OCI-LY7 (cell line): Measurements from ENCODE around the genes C16orf92, GDPD3 and DCTPP1.

DNA sequence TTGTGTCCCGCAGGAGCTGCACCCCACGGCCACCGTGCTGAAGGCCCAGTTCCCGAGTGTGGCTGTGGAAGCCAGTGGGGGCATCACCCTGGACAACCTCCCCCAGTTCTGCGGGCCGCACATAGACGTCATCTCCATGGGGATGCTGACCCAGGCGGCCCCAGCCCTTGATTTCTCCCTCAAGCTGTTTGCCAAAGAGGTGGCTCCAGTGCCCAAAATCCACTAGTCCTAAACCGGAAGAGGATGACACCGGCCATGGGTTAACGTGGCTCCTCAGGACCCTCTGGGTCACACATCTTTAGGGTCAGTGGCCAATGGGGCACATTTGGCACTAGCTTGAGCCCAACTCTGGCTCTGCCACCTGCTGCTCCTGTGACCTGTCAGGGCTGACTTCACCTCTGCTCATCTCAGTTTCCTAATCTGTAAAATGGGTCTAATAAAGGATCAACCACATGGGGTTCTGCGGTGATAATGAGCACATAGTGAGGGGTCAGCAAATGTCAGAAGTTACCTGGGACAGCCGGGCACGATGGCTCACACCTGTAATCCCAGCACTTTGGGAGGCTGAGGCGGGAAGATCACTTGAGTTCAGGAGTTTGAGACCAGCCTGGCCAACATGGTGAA, 18.3 kb downstream of the QPRT start:
- PRO-cap, result no peak
- RAMPAGE, long total RNA, result no peak

DNA sequence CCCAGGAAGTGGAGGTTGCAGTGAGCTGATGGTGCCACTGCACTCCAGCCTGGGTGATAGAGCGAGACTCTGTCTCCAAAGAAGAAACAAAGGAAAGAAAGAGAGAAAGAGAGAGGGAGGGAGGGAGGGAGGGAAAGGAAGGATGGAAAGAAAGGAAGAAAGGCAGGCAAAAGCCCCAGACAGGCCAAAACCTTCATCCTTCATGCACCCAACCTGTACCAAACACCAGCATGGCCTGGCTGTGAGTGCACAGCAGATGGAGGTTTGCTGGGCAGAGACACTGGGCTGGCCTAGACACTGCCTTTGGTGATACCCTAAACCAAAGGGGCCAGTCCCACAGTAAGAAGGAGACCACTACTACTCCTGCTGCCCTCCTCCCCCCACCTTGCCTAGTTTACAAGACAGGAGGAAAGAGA, 18.9 kb downstream of the QPRT start:
- PRO-cap, result no peak
- RAMPAGE, long total RNA, result no peak

- PRO-cap, result no peak
- RAMPAGE, long total RNA, result no peak
Measured at GRCh38 chr16:29736671-29737273, 9.0 kb downstream of the C16orf54 start.

DNA sequence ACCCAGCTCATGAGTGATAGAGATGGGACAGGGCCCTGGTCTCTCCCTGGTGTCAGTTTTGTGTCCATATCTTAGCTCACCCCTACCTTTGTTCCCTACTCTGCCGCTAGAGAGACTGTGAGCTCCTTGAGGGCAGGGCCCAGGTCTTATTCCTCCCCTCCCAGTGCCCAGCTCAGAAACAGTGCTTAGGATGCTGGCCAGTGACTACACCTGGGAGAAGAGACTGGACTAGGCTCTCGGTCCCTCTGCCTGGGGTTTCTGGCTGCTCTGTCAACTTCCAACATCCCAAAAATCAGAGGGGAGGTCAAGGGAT, 4.3 kb downstream of the C16orf54 start:
- PRO-cap, result no peak
- RAMPAGE, long total RNA, result no peak

- PRO-cap, result no peak
- RAMPAGE, long total RNA, result no peak
Measured at GRCh38 chr16:29765315-29765995, 12.6 kb upstream of the ZG16 start.

DNA sequence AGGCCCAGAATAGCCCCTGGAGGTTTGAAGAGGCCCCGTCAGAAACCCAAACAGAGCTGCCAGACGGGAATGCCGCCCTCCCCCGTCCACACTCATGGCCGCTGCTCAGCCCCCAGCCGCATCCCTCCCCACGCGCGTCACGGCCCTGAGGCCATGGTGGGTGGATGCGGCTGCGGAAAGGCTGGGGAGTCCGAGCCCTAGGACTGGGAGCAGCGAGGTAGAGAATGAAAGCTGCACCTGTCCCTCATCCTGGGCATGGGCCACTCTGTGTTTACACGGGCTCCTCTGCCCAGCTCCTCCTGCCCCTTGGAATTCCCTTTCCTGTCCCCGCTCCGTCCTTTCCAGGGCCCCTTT, 616 bp upstream of the PRRT2 start:
- PRO-cap, result no peak
- RAMPAGE, long total RNA, result no peak

DNA sequence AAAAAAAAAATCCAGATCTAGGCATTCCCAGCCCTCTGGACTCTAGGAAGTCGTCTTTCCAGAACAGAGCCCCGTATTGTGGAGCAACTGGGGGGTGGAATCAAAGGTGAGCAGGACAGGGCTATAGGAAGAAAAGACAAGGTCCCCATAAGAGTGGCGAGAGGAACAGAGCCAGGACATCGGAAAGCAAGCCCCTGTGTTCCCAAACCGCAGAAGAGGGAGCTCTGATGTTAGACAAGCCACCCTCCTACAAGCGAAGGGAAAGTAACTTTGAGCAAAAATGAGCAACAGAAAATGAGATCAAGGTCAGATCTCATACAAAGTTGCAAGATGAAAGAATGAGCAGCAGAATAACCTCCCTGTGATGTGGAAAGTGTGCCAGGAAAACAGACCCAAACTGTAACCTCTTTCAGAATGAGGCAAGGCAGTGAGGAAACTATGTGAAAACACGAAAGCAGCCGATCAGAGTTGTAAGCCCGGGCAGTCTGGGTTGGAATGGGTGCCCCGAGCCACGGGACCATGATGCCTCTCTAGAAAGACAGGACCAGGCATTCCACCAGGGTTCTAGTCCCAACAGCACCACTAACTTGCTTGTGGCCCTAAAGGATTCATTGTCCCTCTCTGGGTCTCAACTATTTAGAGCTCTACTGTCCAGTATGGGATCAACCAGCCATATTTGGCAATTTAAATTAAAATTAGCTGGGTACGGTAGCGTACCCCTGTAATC, 6.8 kb downstream of the MVP start:
- PRO-cap, result no peak
- RAMPAGE, long total RNA, result no peak

- PRO-cap, result no peak
- RAMPAGE, long total RNA, result no peak
Measured at GRCh38 chr16:29839841-29840691, 19.8 kb downstream of the MVP start.

GRCh38 chr16:29846126-29846457, 16.9 kb downstream of the CDIPT start:
- PRO-cap, result no peak
- RAMPAGE, long total RNA, result no peak

DNA sequence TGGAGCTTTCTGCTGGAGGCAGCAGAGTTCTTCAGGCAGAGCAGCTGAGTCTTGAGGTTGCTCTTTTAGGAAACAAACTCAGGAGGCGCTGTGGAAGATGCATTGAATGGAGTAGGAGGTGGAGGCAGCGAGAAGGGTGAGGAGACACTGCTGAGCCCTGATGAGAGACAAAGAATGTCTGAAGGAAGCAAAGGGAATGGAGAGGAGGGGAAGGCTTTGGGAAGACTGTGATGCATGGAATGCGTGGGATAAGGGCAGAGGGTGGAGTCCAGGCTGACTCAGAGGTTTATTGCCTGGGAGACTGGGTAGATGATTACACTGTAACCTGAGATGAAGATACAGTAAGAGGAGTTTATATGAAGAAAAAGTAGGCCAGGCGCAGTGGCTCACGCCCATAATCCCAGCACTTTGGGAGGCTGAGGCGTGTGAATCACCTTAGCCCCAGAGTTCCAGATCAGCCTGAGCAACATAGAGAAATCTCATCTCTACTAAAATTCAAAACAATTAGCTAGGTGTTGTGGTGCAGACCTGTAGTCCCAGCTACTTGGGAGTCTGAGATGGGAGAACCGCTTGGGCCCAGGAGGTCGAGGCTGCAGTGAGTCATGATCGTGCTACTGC, 17.9 kb upstream of the TMEM219 start:
- PRO-cap, result no peak
- RAMPAGE, long total RNA, result no peak

GRCh38 chr16:29999233-29999575, 3.2 kb downstream of the INO80E start:
- PRO-cap, result no peak
- RAMPAGE, long total RNA, result no peak

DNA sequence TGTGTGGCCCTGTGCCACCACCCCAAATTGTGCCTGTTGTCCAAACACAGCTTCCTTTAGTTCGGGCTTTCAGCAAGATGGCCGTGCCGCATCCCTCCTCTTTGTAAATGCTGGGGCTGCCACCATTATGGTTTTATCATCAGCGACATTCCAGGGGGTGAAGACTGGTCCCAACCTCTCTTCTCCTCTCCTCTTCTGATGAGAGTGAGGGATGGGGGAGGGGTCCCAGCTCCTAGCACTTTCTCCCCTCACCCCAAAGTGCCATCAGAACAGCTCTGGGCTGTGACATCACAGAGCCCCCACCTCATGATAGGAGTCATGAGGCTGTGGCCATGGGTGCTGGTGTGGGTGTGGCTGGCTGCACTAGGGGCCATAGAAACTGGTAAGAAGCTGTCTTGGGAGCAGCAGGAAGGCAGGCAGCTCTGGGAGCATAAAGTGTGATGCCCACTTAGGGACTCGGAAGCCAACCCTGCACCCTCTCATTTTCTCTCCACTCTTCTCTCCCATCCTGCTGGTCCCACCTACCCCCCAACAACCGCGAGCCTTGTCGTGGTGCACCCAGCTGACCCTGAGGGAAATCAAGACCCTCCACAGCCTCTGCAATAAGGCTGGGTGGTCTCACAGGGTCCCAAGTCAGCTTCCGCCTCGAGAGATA, at the start of gene C16orf92:
TSS of gene C16orf92 (plus strand) at position 176 of the 655 bp plus-strand sequence.
- PRO-cap, result no peak
- RAMPAGE, long total RNA, result no peak

DNA sequence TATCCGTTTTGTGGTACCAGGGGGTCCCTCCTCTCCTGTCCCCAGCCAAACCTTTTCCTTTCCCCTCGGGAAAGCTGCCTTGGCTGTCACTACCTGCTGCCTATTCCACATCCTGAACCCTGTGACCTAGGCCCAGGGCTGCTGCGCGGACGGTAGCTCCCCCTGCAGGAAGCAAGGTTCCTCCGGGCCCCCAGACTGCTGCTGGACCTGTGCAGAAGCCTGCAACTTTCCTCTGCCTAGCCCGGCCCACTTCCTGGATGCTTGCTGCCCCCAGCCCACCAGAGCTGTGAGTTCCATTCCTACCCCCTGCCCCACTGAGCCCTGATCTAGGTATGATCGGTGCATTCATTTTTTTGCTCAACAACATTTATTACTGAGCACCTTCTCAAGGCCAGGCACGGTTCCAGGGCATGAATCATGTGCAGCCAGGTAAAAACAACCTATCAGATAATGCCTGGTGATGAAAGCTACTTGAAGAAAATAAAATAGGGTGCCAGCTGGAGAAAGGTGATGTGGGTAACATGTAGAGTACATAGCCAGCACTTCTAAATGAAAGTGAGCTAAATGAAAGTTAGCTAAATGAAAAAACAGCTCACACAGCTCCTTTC, 2.2 kb downstream of the ENSG00000285043 start:
- PRO-cap, result no peak
- RAMPAGE, long total RNA, result no peak

DNA sequence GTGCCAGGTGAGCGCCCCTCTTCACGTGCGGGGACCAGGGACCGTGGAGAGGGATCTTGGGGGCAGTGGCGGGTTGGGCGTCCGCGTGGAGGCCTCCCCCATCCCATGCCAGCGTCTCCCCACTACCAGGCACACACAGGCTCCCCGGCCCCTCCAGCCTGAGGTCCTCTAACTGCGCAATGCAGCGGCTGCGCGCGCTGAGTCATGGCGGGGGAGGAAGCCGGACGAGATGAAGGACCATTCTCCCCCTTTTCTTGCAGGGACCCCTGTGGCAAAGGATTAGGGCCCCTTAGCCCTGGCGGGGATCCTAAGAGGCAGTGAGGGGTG, 324 bp downstream of the ALDOA start:
- PRO-cap, result no peak
- RAMPAGE, long total RNA, result no peak

- PRO-cap, result no peak
- RAMPAGE, long total RNA, result no peak
Measured at GRCh38 chr16:30096782-30097370, 863 bp upstream of the YPEL3 start.

GRCh38 chr16:30104033-30105151, 8.4 kb upstream of the YPEL3 start:
- PRO-cap, result no peak
- RAMPAGE, long total RNA, result no peak

- PRO-cap, result no peak
- RAMPAGE, long total RNA, result no peak
Measured at GRCh38 chr16:30113279-30113905, at the start of gene GDPD3. GDPD3 (minus strand) TSS chr16:30113537.

GRCh38 chr16:30334655-30335625, 20.2 kb downstream of the CD2BP2 start:
- PRO-cap, result bidirectional peak, plus-strand start at chr16:30334724, minus-strand start at chr16:30334772; bidirectional peak, plus-strand start at chr16:30335068, minus-strand start at chr16:30334844; bidirectional peak, plus-strand start at chr16:30335210, minus-strand start at chr16:30335120; bidirectional peak, plus-strand start at chr16:30335538, minus-strand start at chr16:30335419
- RAMPAGE, long total RNA, result no peak

- PRO-cap, result no peak
- RAMPAGE, long total RNA, result no peak
Measured at GRCh38 chr16:30347524-30348146, 7.5 kb downstream of the CD2BP2 start.

DNA sequence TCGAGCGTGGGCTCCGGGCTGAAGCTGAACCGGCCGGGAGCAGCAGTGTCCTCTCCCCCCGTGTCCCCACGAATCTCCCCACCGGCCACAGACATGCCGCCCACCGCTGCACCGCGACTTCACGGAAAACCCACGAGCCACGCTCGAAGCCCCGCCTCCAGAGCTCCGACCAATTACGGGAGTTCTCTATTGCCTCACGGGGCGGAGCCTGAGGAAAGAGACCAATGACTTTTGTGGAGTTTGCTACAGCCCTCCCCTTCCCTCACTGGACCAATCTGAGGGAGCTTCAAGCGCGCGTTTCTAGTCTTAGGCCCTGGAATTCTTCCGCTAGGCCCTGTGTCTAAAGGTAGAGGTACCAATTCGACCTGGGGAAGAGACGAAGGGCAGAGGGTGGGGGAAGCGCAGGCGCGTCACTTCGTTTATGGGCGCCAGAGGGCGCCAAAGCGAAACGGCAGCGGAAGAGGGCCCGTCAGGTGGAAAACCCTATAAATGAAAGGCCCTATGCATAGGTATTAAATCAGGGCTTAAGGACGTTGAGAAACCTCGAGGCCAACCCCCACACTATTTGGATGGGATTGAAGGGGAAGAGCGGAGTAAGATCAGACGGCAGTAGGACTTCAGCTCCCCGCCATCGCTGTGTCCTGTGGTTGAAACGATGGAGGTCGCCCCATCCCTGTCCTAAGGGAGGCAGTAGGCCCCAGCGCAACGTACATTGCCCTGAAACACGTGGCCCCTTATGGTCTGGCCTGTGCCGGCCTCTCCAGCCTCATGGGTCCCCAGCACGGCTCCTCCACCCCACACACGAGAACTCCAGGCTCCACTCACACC, at the start of gene DCTPP1:
TSS of gene DCTPP1 (minus strand) at position 145 of the 828 bp plus-strand sequence.
- PRO-cap, result bidirectional peak, plus-strand start at position 335 of the sequence, minus-strand start at position 130 of the sequence
- RAMPAGE, long total RNA, result start-site peak on the minus strand centred at position 108 of the sequence, 12 bp wide, 53 and 70 reads in 2 replicates